AG10803 (cell line): Measurements from ENCODE around the genes TM4SF5 and NLRP1.

- RRBS, result no CpG with 5 or more reads among the region's 8 CpGs
These were observed 7.6 kb downstream of the PELP1 start for GRCh38 chr17:4696319-4696852.

DNA sequence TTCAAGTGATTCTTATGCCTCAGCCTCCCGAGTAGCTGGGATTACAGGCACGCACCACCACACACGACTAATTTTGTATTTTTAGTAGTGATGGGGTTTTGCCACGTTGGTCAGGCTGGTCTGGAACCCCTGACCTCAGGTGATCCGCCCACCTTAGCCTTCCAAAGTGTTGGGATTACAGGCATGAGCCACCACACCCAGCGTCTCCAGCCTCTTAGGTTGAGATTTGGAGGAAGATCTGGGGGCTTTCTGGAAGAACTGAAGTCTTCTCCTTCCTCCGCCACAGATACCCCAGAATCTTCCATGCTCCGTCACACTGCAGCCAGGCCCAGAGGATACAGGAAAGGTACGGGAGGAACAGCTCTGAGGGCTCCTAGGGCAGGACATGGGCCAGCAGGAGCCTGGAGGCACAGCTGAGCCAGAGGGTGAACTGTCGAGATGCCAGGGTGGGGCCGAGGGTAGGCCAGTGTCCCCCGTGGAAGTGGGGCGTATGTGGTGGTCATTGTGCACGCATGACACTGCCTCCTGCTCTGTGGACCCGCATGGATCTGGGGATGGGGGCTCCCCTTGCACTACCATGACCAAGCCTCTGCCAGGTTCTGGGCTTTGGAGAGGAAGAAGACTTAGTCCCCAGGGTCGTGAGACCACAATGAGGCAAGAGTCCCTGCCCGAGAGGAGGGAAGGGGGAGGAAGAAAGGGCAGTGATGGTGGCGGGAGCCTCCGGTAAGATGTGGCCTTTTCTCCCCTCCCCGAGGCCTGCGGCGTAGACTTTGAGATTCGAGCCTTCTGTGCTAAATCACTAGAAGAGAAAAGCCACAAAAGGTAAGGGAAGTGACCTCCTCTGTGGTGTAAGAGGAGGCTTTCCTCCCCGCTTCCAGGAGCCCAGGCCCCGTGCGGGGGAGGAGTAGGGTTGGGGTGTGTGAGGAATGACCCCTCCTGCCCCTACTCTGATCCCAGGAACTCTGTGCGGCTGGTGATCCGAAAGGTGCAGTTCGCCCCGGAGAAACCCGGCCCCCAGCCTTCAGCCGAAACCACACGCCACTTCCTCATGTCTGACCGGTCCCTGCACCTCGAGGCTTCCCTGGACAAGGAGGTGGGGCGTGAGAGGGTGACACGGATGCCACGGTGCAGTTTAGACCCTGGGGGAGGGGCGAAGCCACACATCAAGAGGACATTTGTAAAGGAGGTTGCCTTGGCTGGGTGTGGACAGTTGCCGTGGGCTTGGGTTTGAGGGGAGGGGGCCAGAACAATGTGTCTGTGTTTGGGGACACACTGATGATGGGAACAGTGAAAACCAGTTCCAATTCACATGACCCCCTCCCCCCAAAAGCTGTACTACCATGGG, 7.0 kb downstream of the ARRB2 start:
- RRBS, result 94% methylated on average over 4 of the region's 40 CpGs

GRCh38 chr17:4738737-4739498, 715 bp upstream of the ZMYND15 start:
- RRBS, result 2% methylated on average over 10 of the region's 55 CpGs

- RRBS, result no CpG with 5 or more reads among the region's 14 CpGs
These were observed 3.5 kb upstream of the TM4SF5 start for GRCh38 chr17:4768037-4768759.

GRCh38 chr17:4771556-4772268, at the start of gene TM4SF5:
TSS of gene TM4SF5 (plus strand) at chr17:4771886.
- RRBS, result no CpG with 5 or more reads among the region's 12 CpGs

DNA sequence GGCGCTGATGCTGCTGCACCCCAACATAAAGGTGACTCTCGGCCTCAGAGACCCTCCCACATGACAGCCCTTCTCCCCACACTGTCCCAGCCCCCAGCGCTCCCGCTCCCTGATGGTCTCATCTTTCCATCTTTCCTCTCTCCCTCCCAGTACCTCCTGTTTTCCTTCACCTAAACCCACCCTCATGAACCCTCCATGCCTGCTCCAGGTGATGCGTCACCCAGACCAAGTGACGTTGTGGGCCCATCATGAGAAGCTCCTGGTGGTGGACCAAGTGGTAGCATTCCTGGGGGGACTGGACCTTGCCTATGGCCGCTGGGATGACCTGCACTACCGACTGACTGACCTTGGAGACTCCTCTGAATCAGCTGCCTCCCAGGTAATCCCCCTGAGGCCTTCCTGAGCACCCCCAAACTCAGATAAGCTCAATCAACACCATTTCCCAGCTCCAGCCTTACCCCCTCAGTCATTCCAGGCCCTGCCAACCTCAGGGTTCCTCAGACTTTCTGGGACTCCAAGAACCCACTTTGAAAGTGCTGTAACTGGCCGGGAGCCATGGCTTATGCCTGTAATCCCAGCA, 8.7 kb downstream of the PLD2 start:
- RRBS, result no CpG with 5 or more reads among the region's 9 CpGs

- RRBS, result no CpG with 5 or more reads among the region's 10 CpGs
These were observed 26.6 kb upstream of the C17orf107 start for GRCh38 chr17:4872692-4873213.

DNA sequence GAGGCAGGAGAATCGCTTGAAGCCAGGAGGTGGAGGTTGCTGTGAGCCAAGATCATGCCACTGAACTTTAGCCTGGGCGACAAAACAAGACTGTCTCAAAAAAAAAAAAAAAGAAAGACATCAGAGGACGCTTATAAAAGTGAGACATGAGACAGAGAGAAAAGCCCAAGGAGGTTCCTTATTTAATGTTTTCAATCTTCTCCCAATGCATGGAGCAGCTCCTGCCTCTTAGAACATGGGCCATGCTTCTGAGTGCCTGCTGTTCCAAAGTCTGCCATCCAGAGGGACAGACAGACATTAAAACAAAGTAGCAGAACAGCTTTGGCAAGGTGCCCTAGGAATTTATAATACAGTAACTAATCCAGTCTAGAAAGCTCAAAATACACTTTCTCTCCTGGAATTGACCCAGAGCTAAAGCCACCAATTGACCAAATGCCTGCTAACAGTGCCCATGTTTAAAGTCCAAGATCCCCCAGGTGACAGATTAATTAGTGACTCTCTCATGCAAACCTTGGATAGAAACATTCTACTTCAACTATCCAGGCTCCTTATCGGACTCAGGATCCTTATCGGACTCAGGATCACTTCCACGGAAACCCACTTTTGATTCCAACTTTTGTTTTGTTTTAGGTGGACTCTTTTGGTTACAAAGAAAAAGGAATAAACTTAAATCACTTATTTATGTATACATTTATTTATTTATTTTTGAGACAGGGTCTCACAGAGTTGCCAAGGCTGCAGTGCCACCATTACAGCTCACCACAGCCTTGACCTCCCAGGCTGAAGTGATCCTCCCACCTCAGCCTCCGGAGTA, 11.1 kb upstream of the CHRNE start:
- RRBS, result no CpG with 5 or more reads among the region's 7 CpGs

- RRBS, result no CpG with 5 or more reads among the region's 9 CpGs
These were observed 950 bp upstream of the SPAG7 start for GRCh38 chr17:4968629-4968904.

- RRBS, result no CpG with 5 or more reads among the region's 5 CpGs
These were observed 6.5 kb downstream of the CAMTA2 start for GRCh38 chr17:4980969-4981334.

DNA sequence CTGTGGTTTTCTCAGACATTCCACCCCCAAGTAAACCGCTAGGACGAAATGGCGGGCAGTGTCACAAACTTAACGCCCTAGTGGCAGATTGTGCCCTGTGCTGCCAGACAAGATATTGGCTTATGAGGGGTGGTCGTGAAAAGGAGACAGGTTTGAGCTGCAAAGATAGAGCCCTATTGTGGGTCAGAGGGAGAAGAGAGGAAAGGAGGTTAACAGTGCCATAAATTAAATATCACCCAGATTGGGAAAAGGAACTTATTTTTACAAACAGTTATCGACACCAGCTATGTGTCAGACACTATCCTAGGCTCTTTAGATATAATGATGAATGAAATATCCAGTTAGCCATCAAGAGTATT, 588 bp downstream of the ZFP3 start:
- RRBS, result no CpG with 5 or more reads among the region's 6 CpGs

GRCh38 chr17:5221052-5221788, 13.4 kb downstream of the SCIMP start:
- RRBS, result no CpG with 5 or more reads among the region's 8 CpGs

GRCh38 chr17:5237767-5238191, 3.1 kb upstream of the SCIMP start:
- RRBS, result no CpG with 5 or more reads among the region's 6 CpGs

DNA sequence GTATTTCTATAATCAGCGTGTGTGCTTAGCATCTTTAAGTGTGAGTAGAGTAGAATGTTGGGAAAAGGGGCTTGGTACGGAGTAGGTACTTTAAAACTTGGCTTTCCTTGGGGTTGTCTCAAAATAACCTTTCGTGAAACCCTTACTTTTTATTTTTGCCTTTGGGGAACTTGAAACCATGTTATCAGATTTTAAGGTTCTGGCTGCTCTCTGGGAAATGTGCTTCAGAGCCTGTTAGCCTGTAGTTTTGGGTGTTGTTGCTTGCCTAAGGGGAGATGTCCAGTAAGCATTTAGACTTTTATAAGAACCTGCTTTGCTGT, 1.4 kb downstream of the RABEP1 start:
- RRBS, result no CpG with 5 or more reads among the region's 3 CpGs

DNA sequence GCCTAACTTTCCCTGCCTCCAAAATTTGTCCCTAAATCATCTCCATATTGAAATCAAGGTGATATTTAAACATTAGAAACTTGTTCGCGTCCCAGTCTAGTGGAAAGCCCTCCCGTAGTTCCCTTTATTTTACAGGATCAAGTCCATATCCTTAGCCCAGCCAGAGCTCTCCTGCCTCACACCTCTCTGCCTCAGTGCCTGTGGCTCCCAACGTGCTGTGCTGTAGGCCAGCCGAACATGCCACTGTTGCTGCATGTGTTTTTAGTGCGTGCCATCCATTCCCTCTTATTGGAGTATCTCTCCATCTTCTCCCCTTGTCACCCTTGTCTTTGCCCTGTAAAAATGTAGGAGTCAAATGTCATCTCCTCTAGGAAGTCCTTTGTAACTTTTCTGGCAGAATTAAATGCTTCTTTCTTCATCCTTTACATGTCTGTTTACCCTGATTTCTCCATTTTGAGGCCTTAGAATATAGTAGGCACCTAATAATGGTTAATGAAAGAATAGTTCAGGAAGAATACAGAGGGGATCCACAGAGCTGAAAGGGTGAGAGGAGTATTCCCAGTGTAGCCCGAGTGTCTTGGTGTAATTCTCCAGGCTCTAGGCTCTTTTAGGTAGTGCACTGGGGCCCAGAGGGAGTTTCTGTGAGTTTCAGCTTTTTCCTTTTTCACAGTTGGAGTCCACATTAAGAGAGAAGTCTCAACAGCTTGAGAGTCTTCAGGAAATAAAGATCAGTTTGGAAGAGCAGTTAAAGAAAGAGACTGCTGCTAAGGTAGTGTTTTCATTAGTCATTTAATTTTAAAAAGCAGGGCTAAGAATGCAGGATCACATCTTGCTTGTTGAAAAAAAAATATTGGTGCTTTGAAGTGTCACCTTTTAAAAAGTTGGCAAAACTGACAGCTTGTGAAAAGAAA, 39.5 kb downstream of the NUP88 start:
- RRBS, result no CpG with 5 or more reads among the region's 7 CpGs

GRCh38 chr17:5432317-5433516, 6.2 kb downstream of the C1QBP start:
- RRBS, result no CpG with 5 or more reads among the region's 7 CpGs

- RRBS, result 10% methylated on average over 9 of the region's 65 CpGs
These were observed 994 bp downstream of the ENSG00000286190 start for GRCh38 chr17:5499360-5500663.

DNA sequence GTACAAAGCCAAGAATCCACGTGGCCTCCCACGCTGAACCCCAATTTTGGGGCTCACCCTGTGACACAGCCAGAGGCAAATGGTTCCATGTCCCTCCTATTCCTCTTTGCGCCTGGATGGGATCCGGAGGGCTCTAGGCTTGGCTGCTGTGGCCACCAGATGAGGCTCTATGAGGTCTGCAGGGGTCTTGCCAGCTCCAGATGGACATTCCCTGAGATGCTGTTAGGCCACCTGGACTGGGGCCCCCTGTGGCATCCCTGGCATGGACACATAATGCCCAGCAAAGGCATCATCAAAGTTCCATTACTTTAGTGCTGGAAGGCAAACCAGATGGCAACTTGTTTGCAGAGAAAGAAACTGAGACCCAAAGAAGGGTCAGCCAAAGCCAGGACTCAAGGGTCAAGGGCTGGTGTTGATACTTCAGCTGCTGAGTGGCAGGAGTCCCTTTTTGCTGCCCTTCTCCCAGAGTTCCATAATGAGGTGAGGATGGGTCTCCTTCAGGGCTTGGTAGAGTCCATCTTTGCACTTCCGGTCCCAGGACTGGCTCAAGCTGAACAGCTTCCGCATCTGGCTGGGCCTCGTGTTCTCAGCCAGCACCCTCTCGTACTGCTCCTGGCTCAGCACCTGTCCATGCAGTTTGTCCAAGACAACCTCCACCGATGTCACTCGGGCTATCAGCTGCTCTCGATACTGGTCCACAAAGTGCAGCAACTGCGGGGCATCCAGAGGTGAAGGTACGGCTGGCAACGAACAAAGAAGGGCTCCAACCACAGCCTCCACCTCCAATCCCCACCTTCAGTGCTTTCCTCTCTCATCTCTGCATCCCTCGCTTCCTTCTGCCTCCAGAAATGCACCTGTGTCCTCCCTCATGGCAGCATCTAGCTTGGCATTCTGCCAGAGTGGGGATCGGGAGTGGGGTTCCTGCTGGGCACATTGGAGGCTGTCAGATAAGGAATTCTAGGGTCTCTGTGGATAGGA, 13.8 kb upstream of the ENSG00000286190 start:
- RRBS, result no CpG with 5 or more reads among the region's 16 CpGs

GRCh38 chr17:5520647-5521290, 20.0 kb upstream of the ENSG00000286190 start:
- RRBS, result no CpG with 5 or more reads among the region's 9 CpGs

GRCh38 chr17:5584210-5584996, at the start of gene NLRP1:
TSS of gene NLRP1 (minus strand) at chr17:5584509.
- RRBS, result no CpG with 5 or more reads among the region's 13 CpGs